PFSK-1 (cell line): ENCODE data around the gene P4HA1.

DNA sequence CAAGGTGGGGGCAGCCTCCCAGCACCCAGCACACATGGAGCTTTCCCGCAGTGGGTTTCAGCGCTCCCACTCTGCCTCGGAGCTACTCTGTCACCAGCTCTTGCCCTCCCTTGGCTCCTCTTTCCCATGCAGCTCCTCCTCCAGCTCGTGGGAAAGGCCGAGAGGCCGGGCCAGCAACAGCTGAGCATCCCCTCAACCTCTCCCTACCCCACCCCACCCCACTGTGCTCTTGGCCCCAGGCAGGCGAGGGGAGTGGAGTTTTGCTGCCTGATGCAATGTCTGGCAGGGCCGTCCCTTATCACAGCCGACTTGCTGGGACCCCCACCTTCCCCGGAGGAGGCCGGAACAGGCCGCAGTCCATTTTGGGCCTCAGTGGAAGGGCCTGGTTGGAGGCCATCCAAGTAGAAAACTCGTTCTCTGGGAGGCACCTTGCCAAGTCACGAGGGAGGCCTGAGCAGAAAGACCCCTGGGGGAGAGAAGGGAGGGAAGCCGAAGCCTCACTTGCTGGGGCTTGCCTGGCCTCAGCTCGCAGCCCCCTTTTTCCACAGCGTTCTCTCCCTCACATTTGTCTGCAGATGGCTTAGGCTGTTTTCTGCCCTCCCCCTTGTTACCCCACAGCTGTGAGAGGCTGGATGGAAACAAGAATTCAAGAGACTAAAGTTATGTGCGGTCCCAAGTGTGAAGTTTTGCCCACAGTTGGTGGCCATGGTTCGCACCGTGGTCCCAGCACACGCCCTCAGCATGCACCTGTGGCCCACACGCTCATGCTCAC is 35.3 kb downstream of the CHST3 start:
- RRBS: no CpG with 5 or more reads among the region's 22 CpGs

GRCh38 chr10:72086343-72086875 is 1.9 kb downstream of the SPOCK2 start:
- RRBS: no CpG with 5 or more reads among the region's 23 CpGs

DNA sequence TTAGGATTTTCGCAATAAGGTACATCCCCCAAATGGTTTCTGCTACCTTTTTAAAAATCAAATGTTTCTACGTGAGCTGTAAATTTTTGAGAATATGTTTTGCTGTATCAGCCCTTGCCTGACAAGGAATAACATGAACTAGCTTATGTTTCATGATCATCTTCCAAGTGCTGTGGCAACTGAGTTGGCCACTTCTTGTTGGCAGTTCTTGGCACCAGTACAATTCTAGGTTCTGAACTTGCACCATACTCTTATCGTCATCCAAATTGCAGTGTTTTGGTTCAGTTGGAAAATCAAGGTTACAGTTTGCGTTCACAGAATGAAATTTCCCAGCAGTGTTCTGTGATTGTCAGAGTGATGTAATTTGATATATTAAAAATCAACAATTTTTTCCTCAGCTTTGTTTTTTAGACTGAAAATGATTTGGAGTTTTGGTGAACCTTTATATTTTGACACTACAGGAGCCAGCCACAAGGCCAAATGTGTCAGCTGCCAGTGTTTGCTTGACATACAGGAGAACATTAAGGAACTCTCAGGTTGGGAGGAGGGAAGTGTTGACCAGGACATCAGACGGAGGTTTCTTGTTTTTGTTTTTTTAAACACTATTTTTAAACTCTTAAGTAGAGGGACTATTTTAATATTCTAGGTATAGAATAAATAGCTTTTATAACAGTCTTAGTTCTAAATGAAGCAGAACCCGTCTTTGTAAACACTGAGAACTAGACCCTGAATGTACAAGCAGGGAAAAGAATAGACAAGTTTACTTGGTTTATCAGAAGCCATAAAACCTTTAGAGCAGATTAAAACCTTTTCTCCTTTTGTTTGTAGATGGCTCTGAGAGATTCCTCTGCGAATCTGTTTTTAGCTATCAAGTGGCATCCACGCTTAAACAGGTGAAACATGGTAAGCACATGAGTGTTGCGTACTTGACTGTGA is 13.7 kb upstream of the ASCC1 start:
- RRBS: no CpG with 5 or more reads among the region's 9 CpGs

DNA sequence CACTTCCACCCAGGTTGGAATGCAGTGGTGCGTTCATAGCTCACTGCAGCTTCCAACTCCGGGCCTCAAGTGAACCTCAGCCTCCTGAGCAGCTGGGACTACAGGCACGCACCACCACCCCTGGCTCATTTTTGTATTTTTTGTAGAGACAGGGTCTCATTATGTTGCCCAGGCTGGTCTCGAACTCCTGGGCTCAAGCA is 24.5 kb upstream of the DDIT4 start:
- RRBS: no CpG with 5 or more reads among the region's 4 CpGs

DNA sequence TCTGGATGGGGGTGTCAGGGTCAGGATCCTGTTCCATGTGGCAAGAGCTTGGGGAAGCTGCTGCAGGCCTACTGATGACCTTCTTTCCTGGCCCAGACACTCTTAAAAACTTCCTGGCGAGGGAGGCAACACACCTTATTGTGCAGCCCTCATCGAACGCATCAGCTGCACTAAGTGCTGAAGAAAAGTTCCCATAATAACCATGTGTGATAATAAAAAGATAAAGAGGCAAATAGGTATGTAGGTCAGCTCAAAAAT is 13.7 kb upstream of the DDIT4 start:
- RRBS: no CpG with 5 or more reads among the region's 3 CpGs

- RRBS: 3% methylated on average over 4 of the region's 45 CpGs
These were observed 369 bp upstream of the DDIT4 start for GRCh38 chr10:72273222-72273887.

DNA sequence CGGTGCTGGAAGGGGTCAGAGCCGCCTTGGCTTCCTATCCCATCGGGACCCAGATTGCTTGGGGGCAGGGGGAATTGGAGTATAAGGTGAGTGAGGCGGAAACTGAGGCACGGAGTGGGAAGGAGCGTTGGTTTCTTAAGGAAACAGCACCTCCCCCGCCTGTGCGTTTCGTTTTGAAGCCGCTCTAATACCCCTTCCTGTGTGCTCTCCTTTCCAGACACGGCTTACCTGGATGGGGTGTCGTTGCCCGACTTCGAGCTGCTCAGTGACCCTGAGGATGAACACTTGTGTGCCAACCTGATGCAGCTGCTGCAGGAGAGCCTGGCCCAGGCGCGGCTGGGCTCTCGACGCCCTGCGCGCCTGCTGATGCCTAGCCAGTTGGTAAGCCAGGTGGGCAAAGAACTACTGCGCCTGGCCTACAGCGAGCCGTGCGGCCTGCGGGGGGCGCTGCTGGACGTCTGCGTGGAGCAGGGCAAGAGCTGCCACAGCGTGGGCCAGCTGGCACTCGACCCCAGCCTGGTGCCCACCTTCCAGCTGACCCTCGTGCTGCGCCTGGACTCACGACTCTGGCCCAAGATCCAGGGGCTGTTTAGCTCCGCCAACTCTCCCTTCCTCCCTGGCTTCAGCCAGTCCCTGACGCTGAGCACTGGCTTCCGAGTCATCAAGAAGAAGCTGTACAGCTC is 895 bp downstream of the DDIT4 start:
- RRBS: no CpG with 5 or more reads among the region's 36 CpGs

DNA sequence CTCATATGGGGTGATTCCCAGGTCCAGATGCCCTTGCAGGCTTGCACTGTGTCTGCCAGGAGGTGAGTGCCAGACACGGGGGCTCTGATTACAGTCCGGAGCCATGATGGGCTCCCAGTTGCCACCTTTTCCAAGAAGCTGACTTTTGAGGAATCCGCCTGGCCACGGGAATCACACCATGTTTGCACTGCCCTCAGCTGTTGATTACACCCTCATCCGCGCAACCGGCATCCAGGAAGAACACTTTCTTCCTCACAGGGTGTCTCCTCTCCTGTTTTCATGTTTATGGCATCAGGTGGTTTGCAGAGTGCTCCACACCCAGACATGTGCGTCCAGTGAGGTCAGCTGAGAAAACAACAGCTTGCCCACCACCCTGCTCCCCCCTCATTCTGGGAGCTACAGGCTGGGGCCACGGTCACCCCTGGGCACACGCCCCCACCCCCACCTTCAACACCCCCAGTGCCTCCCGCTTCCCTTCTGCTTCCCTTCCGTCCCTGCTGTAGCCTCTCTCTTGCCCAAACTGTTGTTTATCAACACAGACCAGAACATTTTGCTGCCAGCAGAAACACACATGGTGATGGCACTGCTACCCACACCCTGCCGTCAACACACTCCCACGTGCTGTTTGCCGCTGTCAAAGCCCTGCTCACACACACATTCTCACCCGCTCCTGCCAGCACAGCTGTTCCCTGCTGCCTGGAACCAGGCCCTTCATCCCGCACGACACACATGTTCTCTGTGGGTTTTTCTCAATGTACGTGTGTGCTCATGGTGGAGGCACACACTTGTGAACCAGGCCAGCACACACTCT is 35.8 kb downstream of the DDIT4 start:
- RRBS: no CpG with 5 or more reads among the region's 19 CpGs

GRCh38 chr10:72315299-72316237 is 39.2 kb downstream of the DNAJB12 start:
- RRBS: no CpG with 5 or more reads among the region's 6 CpGs

DNA sequence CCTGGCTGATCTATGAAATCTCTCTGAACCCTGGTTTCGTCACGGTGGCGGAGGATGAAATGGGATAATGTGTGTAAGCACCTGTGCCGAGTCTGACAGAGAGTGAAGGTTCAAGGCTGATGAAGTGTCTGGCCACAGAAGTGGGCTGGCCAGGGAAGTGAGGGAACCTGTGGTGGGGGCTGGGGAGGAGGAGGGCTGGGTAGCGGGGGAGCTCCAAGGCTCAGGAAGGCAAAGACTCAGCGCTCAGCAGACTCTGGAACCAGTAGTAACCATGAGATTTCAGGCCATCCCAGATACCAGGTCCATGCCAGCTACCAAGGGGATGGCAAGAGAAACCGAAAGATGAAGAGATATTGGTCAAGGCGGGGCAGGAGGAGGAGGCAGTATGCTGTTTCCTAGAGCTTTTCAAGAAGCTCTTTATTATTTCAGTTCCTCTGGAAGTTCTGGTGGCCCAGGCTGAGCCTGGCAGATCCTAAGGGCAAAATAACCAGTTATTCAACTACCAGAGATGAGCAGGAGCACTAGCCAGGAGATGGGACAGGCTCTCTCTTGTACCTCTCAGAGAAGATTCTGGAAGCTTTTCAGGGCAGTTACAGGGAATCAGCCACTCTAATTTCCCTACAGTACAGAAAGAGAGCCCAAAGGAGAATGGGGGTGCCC is 5.4 kb downstream of the DNAJB12 start:
- RRBS: no CpG with 5 or more reads among the region's 8 CpGs

GRCh38 chr10:72685256-72686014 is 6.5 kb upstream of the MCU start:
- RRBS: no CpG with 5 or more reads among the region's 8 CpGs

GRCh38 chr10:72686924-72687713 is 4.8 kb upstream of the MCU start:
- RRBS: no CpG with 5 or more reads among the region's 7 CpGs

GRCh38 chr10:72720798-72721579 is 29.0 kb downstream of the MCU start:
- RRBS: no CpG with 5 or more reads among the region's 4 CpGs

DNA sequence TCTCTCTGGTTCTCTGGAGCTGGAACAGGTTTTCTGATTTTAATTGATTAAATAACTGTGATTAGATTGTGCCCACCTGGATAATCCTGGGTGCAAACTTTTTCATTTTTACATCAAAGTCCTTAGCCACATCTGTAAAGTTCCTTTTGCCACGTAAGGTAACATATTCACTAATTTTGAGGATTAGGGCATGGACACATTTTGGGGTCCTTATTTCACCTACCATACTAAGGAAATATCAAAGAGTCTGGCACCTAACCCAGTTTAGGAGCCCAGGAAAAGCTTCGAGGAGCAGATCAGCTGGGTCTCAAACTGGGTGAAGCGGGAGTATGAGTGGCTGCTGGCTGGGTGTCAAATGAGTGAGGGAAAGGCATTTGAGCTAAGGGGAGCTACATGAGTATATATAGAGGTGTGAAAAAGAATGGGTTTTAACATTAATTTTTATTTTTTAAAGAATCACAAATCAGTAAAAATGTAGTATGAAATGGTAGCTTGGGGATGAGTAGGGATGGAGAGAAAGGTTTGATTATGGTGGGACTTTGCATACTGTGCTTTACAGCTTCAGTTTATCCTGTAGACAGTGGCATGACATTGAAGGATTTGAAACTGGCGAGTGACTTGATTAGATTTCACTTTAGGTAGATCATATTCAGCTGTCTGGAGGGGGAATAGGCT is 71.3 kb downstream of the MCU start:
- RRBS: no CpG with 5 or more reads among the region's 4 CpGs

DNA sequence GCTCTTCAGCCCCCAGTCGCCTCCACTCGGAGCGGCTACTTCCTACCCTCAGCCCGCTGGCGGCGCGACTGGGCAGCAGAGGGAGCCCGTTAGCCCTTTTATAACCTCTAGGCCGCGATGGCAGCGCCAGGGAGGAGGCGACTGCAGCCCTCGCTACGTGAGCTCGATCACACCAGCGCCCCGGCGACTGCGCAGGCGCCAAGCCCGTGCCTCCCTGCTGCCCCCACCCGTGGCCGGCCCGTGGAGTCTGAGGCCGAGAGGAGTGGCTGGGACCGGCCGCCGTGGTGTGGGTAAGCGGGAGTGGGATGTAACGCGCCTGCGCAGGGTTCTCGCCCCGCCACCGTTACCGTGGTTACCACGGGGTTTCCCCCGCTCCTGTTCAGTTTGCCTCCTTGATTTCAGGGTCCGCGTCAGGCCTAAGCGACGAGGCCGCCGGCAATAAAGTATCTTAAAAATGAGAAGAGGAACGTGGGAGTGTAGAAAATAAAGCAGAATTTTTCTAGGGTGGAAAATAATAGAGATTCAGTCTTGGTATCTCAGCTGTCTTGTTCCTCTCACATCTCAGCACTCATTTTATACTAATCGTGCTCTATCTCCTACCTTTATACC is at the start of gene P4HA1:
P4HA1 (minus strand) TSS at position 74 of the 609 bp plus-strand sequence.
- RRBS: under 1% methylated on average over 10 of the region's 46 CpGs

DNA sequence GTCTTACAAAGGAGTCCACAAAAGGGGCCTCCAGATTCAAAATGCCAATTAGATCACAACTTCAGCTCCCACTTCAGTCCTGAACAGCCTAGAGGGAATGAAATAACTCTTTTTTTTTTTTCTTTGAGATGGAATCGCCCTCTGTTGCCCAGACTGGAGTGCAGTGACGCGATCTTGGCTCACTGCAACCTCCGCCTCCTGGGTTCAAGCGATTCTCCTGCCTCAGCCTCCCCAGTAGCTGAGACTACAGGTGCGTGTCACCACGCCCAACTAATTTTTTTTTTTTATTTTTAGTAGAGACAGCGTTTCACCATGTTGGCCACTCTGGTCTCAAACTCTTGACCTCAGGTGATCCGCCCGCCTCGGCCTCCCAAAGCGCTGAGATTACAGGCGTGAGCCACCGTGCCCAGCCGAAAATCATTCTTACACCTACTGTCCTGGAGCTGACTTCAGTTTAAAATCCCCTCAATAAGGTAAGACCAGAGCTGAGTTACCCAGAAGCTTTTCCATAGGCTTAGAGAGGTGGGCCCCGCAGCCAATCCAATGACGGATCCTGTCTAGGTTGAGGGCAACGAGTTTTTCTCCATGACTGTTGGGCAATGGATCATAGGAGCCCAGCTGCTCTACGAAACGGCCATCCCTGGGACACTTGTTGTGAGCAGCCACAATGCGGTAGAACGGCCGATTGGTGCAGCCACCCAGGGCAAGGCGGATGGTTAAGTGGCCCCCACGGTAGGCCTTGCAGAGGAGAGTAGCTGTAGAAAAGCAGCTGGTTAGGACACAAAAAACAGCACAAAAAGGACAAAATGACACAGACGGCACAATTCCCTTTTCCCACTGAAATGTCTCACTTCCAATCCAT is 944 bp downstream of the MRPS16 start:
- RRBS: no CpG with 5 or more reads among the region's 26 CpGs

DNA sequence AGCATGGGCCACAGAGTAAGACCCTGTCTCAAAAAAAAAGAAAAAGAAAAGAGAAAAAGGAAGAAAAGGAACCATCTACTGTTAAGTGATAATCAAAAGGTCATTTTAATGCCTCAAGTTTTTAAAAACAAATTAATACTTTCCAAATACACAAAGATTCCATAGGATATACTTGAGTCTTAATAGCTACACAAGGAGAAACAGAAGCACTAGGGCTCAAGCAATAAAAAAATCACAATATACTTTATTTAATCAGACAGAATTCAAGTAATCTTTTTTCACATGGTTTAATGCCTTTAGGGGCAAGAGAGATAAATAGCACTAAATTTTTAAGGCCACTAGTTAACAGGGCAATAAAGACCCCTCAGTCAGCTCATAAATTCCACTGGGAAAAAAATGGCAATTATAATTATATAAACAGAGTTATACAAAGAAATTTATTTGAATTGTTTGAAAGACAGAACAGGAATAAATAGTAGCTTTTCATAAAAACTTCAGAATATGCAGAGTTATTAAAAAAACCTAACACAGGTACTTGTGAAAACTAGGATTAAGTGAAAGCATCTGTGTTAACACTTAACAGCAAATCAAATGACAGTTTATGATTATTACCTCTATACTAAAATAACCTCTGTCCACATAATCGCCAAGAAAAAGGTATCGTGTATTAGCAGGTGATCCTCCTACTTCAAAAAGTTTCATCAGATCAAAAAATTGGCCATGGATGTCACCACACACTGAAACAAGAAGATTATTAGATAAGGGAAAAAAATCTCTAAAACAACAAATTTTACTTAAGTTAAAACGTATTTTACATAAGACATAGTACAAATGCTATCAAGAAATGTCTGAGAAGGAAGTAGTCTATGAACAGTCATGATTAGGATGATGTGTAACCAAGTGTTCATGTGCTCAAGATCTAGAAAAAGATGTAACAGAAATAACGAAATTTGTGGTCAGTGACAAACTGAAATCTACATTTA is 17.6 kb downstream of the PPP3CB start:
- RRBS: no CpG with 5 or more reads among the region's 4 CpGs

GRCh38 chr10:73496295-73496544 is 396 bp upstream of the PPP3CB start:
- RRBS: no CpG with 5 or more reads among the region's 1 CpG

GRCh38 chr10:73501616-73502168 is 5.9 kb upstream of the PPP3CB start:
- RRBS: no CpG with 5 or more reads among the region's 2 CpGs

DNA sequence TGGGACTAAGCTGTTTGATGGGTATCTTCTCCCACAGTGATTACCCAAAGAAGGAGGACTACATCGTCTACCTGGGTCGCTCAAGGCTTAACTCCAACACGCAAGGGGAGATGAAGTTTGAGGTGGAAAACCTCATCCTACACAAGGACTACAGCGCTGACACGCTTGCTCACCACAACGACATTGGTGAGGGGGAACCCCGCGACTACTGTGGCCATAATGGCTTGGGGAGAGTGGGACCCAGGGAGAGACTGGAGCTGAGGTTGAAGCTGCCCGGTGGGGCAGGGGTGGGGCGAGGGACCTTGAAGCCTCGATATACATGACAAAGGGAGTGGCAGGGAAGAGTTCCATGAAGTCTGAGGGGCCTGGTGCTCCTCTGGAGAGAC is 3.0 kb downstream of the PLAU start:
- RRBS: no CpG with 5 or more reads among the region's 11 CpGs